ENCODE measurements around a stretch of chr15.

- PRO-cap = no peak
These were observed 20.7 kb downstream of the NR2F2 start for GRCh38 chr15:96351189-96351578.

DNA sequence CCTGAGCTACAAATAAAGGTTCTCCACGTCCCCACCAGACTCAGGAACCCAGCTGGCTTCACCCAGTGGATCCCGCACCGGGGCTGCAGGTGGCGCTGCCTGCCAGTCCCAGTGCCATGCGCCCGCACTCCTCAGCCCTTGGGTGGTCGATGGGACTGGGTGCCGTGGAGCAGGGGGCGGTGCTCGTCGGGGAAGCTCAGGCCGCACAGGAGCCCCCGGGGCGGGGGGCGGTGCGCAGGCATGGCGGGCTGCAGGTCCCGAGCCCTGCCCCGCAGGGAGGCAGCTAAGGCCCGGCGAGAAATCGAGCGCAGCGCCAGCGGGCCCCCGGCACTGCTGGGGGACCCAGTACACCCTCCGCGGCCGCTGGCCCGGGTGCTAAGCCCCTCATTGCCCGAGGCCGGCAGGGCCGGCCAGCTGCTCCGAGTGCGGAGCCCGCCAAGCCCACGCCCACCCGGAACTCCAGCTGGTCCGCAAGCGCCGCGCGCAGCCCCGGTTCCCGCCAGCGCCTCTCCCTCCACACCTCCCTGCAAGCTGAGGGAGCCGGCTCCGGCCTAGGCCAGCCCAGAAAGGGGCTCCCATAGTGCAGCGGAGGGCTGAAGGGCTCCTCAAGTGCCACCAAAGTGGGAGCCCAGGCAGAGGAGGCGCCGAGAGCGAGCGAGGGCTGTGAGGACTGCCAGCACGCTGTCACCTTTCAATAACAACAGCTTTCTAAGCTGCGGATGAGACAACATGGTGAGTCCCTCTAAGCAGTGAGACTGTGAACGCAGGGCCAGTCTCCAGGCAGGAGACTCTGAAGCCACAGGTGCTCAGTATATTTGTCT, 161.4 kb downstream of the NR2F2 start:
- PRO-cap = no peak

GRCh38 chr15:96896952-96897410, 566.5 kb downstream of the NR2F2 start:
- PRO-cap = no peak

GRCh38 chr15:97947733-97948338, 12.7 kb upstream of the ARRDC4 start:
- PRO-cap = no peak

- PRO-cap = no peak
These were observed 103.9 kb downstream of the ARRDC4 start for GRCh38 chr15:98064533-98064732.

GRCh38 chr15:98651565-98652532, 3.5 kb downstream of the IGF1R start:
- PRO-cap = bidirectional peak, plus-strand start at chr15:98651923, minus-strand start at chr15:98651828

- PRO-cap = no peak
These were observed 65.2 kb downstream of the IGF1R start for GRCh38 chr15:98713412-98714147.

DNA sequence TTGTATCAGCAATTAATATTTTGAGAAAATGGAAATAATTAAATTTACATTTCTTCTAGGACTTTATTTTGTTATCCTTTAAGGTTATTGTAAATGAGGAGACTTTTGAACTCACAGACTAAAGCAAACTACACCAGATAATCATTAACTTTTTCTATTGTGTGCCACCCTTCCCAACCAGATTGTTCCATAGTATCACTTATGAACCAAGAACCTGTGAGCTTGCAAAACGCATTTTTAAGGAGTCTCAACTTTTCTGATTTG, 75.6 kb downstream of the IGF1R start:
- PRO-cap = no peak

DNA sequence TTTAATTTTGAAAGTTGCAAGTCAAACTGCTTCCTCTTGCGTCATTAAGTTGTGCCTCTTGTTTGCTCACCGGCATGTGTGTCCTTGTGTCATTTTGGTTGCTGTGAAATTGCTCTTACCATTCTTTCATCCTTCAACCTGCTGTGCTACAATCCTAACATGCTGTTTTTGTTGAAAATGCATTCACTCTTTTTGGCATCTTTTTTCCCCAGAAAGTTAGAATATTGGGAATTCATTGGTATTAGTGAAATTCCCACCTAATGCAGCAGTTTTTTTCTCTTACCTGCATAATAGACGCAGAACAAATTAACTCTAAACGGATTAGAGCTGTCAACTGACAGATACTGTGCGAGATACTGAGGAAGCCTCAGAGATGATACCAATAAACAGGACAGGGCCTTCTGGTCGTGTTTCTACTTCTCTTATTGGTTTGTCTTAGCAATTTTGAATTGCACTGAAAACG, 164.5 kb downstream of the PGPEP1L start:
- PRO-cap = no peak

DNA sequence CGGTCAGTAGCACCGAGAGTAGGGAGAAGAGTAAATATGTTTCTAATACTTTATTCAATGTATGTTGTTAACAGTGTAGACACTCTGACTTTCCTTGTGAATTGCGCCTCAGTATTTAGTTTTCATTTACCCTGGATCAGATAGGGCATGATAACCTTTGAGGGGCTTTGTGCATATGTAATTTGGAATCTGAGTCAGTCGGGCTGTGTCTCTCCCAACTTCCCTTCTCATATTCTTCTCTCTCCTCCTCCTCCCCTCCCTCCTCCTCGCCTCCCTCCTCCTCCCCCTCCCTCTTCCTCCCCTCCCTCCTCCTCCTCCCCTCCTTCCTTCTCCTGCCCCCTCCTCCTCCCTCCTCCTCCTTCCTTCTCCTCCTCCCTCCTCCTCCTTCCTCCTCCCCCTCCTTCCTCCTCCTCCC, 162.5 kb downstream of the PGPEP1L start:
- PRO-cap = no peak

- PRO-cap = no peak
These were observed 129.6 kb downstream of the PGPEP1L start for GRCh38 chr15:98877990-98878479.

GRCh38 chr15:99016951-99017727, 9.5 kb upstream of the PGPEP1L start:
- PRO-cap = no peak

- PRO-cap = bidirectional peak, plus-strand start at chr15:99059262, minus-strand start at chr15:99059078
These were observed 45.5 kb upstream of the SYNM start for GRCh38 chr15:99058975-99060127.

- PRO-cap = bidirectional peak, plus-strand start at chr15:99125493, minus-strand start at chr15:99125166
These were observed 20.2 kb downstream of the SYNM start for GRCh38 chr15:99124921-99125738.

GRCh38 chr15:99442689-99443081, 123.1 kb upstream of the MEF2A start:
- PRO-cap = no peak

DNA sequence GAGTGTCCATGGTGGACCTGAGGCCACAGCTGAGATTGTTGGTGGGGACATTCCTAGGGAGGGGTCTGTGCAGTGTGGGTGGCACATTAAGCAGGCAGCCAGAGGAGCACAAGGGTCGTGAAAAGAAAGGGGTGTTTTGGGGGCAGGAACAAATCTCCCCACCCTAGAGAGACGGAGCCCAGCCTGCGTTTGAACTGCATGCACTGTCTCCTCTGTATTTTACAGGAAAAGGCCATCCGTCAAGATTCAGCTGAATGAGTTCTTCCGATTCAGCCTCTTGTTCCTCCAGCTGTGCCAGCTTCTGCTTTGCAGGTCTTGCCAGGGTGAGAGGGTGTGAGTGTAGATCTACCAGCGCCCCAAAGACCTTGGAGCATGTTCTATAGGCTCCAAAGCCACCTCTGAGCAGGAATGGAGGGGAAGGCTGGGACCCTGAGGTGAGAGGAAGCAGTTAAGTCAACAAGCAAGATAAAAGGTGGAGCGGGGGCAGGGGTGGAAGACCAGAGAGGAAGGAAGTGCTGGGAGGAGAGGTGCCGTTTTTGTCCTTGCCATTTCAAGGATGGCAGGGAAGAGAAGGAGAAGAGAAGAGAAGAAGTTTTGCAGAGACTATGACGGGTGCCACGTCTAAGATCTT, 80.3 kb upstream of the MEF2A start:
- PRO-cap = no peak

DNA sequence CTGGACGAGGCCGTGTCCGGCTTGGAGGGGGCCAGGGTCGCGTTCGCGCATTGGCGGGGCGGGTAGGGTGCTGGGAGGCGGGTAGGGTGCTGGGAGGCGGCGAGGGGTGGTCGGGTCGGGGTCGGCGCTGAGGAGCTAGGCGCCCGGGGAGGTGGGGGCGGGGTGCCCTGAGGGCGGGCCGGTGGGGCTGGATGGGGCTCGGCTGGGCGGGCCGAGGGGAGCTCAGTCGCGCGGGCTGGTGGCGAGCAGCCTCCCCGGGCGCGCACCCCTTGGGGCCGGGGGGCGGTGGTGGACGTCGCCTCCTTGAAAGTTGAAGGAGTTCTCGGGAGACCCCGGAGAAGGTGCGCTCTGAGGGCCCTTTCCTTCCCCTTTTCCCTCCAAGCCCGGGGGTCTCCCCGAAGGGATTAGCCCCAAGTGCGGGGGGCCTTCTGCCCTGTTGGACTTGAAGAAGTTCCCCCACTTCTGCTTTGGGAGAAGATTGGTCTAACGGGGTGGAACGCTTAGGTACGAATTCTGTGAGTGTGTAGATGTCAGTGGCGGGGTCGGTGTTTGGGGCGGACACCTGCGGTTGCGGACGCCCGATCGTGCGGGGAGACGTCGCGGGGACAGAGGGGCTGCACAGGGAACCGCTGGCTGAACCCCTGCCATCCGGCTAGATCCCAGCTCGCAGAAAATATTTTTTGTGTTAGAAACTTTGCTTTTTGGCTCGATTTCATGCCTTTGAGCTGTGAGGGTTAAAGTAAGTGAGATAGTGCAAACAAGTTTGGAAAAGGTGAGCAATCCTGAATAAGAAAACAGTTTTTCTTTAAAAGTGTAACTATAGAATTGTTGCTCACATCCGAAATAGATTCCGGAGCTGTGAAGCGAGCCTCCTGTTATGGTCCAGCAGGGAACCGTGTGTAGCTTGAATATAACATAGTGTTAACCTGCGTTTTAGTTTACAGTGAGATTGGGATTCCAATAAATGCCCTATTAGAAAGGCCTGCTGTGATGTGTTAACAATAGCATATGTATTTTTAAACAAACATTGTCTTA, 792 bp downstream of the MEF2A start:
- PRO-cap = bidirectional peak, plus-strand start at position 225 of the sequence, minus-strand start at position 44 of the sequence

- PRO-cap = no peak
These were observed 50.2 kb downstream of the LYSMD4 start for GRCh38 chr15:99682815-99683635.

DNA sequence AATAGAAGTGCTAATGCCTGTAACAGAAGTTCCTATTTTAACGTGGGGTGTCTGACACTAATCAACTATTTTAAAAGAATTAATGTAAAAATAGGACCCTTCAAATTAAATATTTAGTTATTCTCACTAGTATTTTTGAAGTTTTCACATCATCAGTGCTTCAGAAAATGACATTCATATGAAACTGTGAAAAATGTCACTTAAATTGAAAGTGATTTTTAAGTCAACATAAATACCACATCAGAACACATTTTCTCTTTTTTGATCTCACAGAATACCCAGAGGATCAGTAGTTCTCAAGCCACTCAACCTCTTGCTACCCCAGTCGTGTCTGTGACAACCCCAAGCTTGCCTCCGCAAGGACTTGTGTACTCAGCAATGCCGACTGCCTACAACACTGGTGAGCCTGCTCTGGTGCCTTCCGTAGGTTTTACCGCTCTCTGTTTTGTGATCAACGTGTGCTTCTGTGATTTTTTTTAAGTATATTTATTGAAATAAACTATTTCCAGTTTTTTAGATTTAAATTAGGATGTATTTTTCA, 26.7 kb downstream of the LYSMD4 start:
- PRO-cap = no peak

DNA sequence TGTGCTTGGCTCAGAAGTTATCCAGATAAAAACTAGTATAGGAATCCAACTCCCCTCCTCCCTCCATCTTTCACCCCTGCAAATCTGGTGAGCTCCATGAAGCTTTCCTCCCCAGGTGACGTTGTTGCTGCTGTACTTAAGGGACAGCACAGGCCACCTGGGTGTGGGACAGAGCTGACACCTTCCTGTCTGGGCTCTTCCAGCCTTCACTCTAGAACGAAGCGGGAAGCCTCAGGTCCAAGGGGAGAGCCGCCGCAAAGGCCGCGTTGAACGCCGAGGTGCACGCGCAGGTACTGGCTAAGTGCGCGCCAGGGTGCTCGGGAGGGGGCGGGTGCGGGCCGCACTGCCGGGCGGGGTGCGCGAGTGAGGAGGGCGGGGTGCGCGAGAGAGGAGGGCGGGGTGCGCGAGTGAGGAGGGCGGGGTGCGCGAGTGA, 192.8 kb upstream of the LYSMD4 start:
- PRO-cap = no peak

Data from penis (tissue), 1 donor.